Left cardiac atrium (tissue), 1 donor: ENCODE results near the genes ERCC5 and DAOA.

DNA sequence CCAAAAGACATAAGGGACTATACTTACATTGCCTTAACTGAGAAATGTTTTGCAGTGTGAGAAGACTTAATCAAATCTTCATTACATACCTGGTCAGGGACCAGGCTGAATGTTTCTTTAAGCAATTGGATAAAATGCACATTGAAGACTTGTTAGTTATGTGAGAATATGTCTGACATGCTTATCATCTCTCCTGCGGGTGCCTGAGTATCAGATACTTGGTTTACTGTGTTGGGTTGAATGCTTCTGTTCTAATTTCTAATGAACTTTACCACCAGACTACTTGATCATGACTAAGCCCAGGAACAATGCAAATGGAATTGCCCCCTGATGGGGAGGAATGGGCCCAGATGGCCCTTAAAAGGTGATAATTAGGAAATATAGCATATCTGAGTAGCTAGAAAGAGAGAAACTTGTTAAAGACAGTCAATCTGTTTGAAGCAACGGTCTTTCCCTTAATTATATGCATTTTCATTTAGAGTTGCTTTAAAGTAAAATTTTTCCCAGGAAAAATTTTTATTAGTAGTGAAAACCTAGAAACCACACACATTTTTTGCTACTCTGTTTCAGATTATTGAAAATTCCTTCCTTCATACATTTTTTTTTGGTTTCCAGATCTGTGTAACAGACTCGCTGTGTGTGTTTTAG, 81.3 kb downstream of the CLYBL start:
- PRO-cap, result no peak

- PRO-cap, result no peak
These were observed 118.4 kb downstream of the CLYBL start for GRCh38 chr13:99724677-99725449.

DNA sequence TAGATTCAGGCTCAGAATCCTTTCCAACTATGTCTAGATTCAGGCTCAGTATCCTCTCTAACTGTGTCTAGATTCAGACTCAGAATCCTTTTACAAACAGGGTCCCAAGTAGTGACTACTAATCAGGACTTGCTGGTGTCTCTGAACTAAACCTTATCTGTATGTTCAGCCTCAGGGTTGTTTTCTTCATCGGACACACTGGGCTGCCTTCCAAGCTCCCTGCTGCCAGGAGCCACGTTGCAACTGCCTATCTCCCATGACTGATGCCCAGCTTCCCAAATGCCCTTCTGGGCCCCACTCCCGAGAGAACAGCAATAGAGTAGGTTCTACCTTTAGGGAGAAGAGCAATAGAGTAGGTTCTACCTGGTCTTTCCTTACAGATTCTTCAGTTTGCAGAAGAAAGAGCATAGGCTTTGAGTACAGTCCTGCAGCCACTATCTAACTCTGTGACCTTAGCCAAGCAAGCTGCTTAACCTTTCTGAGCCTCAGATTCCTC, 61.7 kb downstream of the ZIC5 start:
- PRO-cap, result no peak

DNA sequence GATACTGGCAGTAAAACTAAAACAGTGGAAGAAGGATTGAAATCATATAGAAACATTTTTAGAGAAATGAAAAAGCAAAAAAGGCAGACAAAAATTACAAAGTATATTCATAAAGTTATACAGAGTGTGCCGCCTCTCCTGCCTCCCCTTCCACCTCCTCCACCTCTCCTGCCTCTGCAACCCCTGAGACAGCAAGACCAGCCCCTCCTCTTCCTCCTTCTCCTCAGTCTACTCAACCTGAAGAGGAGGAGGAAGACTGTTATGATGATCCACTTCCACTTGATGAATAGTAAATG, 237.5 kb downstream of the PCCA start:
- PRO-cap, result no peak

DNA sequence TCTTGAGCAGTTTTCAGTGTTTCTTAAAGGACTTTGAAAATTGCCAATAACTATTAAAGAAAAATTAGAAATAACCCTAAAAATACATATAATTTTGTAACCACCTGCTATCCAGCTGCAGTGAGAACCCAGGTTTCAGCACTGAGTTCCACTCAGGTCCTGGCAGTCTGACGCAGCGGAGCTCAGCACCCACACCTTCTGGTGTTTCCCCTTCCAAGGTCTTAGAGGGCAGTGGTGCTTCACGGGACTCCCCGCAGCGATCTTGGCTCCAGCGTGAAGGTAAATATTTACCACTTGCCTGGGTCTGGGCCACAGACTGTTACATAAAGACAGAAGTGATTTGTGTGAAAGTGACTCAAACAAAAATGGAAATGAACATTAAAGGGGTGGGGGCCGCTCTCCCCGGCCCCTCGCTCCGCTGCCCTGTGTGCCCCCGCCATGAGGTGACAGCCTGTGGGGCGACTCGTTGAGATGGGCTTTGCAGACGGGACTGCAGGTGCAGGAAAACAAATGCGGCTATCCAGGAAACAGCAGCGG, 55.1 kb downstream of the GGACT start:
- PRO-cap, result no peak

- PRO-cap, result no peak
These were observed 507 bp upstream of the GGACT start for GRCh38 chr13:100589193-100589398.

GRCh38 chr13:100848275-100848559, 173.6 kb upstream of the TMTC4 start:
- PRO-cap, result no peak

GRCh38 chr13:101489759-101490242, 37.3 kb downstream of the ITGBL1 start:
- PRO-cap, result no peak

- PRO-cap, result no peak
These were observed 1.7 kb upstream of the FGF14 start for GRCh38 chr13:101918252-101919015.

- PRO-cap, result no peak
These were observed 319.7 kb upstream of the FGF14 start for GRCh38 chr13:102236317-102236919.

DNA sequence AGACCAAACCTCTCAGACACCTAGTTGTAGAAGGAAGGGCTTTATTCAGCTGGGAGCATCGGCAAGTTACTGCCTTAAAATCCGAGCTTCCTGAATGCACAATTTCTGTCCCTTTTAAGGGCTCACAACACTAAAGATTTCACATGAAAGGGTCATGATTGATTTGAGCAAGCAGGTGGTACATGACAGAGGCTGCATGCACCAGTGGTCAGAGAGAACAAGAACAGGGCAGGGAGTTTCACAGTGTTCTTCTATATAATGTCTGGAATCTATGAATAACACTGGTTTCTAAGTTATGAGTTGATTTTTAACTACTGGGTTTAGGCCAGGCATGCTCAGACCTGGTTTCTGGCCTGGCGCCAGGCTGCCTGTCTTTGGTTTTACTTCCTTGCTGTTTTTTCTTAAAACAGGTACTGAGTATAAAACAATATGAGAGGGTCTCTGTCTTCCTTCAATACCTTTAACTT, 156.6 kb upstream of the TPP2 start:
- PRO-cap, result no peak

DNA sequence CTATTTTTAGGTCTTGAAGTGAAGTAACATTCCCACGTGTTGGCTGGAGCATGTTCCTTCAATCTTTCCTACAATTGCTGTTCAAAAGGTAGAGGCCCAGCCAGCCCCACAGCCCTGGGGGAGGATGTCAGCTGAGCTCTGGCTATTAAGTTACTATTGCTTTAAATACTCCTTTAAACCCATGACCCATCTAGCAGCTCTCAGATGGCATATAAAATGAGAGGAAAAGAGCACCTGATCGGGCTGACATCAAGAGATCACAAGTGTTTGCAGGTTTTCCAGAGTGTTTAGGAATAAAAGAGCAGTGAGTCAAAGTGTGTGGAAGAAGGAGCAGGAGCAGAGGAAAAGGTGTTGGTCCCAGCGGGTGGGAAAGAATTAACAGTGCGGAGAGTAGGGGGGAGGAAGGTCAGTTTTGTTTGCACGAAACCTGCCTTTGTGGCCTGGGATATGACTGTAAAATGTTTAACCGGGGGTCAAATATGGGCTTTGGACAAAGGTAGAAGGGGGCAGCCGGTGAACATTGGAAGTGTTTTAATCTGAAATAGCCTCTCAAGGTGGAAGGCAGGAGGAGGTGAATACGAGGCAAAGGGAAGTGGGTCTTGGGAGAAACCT, 3.1 kb downstream of the METTL21C start:
- PRO-cap, result no peak

- PRO-cap, result bidirectional peak, plus-strand start at chr13:102845848, minus-strand start at chr13:102845730; bidirectional peak, plus-strand start at chr13:102846797, minus-strand start at chr13:102846564
These were observed at the start of gene ERCC5 for GRCh38 chr13:102845536-102846646. ERCC5 (plus strand) TSS chr13:102846032.

GRCh38 chr13:102879525-102880327, 33.9 kb downstream of the ERCC5 start:
- PRO-cap, result no peak

GRCh38 chr13:103066443-103066757, 183 bp upstream of the SLC10A2 start:
- PRO-cap, result no peak

GRCh38 chr13:105465800-105466298, at the start of gene DAOA:
DAOA (plus strand) TSS chr13:105466045.
- PRO-cap, result no peak

DNA sequence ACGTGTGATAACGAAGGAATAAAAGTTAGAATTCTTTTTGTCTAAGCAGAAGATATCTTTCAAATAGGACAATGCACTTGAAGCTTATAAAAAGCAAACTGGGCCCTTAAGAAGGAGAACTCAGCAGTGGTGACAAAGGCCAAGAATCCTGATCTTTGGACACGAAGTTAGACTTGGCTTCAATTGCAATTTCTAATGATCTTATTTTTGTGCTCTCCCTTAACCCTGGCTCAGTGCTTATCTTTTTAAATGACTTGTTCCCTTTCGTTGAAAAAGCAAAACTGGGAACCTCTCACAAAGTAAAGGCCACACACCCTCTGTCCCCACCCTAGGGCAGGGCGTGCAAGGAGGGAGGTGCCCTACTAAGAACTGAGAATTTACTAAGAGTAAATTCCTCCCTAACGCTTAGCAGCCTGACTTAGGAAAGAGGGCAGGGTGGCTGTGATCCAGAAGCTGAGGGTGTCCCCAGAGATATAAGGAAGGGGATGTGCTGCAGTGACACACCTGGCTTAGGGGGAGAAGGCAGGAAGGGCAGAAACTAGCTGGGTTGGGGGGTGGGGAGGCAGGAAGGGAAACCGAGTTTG, 435.3 kb downstream of the EFNB2 start:
- PRO-cap, result no peak

GRCh38 chr13:106492103-106492703, 43.3 kb downstream of the EFNB2 start:
- PRO-cap, result no peak

- PRO-cap, result no peak
These were observed 22.0 kb downstream of the EFNB2 start for GRCh38 chr13:106513355-106514054.

- PRO-cap, result no peak
These were observed 19.9 kb upstream of the ARGLU1 start for GRCh38 chr13:106587779-106588266.